ENCODE measurements around the gene CA4.

- PRO-cap: no peak
- RAMPAGE, long total RNA: no peak
These were observed 35.0 kb downstream of the YPEL2 start for GRCh38 chr17:59366473-59366813.

GRCh38 chr17:59620192-59620489, 446 bp downstream of the CLTC start:
- PRO-cap: no peak
- RAMPAGE, long total RNA: no peak

- PRO-cap: no peak
- RAMPAGE, long total RNA: no peak
These were observed 46.1 kb downstream of the VMP1 start for GRCh38 chr17:59753472-59753989.

- PRO-cap: bidirectional peak, plus-strand start at chr17:59837931, minus-strand start at chr17:59837680
- RAMPAGE, long total RNA: no peak
These were observed 54.8 kb downstream of the TUBD1 start for GRCh38 chr17:59837731-59838459.

- PRO-cap: no peak
- RAMPAGE, long total RNA: no peak
These were observed 54.2 kb downstream of the TUBD1 start for GRCh38 chr17:59838460-59839015.

DNA sequence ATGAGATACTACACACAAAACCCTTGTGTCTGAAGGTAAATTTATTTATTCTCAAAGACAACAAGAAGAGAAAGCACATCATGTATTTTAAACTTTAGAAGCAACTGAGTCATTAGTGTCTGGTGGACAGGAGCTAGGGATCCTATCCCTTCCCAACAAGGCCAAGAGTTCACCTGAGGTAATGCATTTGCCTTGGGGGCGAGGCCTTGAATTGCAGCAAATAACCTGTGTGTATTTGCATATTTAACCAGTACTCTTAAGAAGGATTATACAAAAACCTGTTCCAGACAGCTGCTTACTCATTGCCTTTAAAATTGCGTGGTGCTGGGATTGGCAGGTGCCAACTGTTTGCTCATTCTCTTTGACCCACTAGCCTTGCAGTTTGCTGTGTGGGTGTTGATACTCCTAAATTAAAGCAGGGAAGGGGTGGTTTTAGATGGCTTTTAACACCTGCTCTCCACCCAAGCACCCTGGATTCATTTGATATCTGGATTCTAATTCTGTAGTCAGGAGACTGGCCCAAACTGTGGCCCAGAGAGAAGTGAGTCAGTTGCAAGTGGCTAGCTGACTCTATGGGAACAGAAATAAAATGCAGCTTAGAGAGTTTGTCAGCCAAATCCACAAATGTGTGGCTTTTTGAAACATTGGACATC, 47.1 kb downstream of the TUBD1 start:
- PRO-cap: no peak
- RAMPAGE, long total RNA: no peak

GRCh38 chr17:59853153-59853835, 39.4 kb downstream of the TUBD1 start:
- PRO-cap: no peak
- RAMPAGE, long total RNA: no peak

DNA sequence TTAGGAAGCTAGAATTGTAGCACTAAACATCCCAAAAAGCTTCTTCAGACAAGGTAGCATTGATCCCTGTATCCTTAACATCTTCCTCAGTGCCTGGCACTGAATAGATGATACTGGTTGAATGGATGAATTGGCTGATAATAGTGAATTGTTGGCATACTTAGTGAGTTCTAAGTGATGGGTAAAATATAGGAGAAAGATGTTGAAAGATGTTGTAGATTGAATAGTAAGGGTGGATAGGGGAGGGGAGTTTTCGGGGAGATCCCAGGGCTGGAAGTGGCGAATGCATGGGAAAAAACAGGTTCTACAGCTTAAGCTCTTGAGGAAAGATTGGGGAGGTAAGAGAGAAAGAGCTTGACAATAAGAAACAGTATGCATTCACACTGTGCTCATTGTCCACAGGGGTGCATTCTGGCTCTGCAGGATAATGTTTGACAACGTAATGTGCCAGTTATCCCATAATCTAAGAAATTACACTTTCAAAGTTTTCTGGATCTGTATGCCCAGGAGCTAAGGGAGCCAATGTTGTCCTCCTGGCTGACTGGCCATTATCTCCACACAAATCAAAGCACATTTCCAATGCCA, 35.6 kb downstream of the TUBD1 start:
- PRO-cap: no peak
- RAMPAGE, long total RNA: no peak

GRCh38 chr17:60043592-60044146, 35.1 kb downstream of the HEATR6 start:
- PRO-cap: no peak
- RAMPAGE, long total RNA: no peak

GRCh38 chr17:60149516-60150064, at the start of gene CA4:
CA4 (plus strand) TSS chr17:60149973.
- PRO-cap: unidirectional peak, plus-strand start at chr17:60149973
- RAMPAGE, long total RNA: no peak

- PRO-cap: no peak
- RAMPAGE, long total RNA: no peak
These were observed 4.2 kb downstream of the CA4 start for GRCh38 chr17:60153779-60154653.

DNA sequence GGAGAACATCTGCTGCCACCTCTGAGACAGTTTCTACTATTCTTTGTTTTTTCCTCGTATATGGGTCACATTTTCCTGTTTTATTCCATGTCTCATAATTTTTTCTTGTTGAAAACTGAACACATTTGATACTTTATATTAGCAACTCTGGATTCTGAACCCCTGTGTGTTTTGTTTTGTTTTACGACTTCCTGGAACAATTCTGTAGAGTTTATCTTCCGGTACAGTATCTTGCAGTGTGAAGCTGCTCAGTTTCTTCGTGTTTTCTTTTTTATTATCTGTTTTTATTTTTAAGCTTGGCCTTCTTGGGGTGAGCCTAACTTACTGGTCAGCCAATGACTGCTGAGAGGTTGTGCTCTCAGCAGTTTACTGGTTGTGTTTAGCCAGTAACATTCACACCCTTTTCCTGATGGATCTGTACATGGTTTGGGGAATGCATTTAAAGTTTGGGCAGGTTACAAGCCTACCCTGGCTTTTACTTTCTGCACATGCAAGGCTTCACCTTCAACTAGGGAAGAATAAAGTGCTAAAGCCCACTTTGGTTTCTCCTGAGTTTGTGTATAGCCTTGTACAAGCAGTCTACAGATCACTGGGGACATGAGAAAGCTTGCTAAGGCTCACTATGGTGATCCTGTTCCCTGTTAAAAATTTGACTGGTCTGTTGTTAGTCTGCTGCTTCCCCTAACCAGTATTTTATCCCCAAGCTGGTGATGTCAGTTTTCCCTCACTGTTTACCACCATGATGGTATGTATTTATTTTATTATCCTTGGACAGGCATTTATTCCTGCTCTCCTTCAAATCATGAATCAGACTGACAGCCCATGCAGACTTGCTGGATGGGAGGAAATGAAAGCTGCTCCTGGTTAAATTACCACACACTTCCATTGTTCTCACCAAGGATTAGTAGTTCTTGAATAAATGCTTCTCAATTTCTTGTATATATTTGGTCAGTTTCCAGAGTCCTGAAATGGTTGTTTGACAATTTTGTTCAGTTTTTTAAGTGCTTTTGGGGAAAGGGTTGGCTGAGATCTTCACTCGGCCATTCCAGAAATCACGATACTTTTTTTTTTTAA, 99.4 kb downstream of the CA4 start:
- PRO-cap: no peak
- RAMPAGE, long total RNA: no peak

DNA sequence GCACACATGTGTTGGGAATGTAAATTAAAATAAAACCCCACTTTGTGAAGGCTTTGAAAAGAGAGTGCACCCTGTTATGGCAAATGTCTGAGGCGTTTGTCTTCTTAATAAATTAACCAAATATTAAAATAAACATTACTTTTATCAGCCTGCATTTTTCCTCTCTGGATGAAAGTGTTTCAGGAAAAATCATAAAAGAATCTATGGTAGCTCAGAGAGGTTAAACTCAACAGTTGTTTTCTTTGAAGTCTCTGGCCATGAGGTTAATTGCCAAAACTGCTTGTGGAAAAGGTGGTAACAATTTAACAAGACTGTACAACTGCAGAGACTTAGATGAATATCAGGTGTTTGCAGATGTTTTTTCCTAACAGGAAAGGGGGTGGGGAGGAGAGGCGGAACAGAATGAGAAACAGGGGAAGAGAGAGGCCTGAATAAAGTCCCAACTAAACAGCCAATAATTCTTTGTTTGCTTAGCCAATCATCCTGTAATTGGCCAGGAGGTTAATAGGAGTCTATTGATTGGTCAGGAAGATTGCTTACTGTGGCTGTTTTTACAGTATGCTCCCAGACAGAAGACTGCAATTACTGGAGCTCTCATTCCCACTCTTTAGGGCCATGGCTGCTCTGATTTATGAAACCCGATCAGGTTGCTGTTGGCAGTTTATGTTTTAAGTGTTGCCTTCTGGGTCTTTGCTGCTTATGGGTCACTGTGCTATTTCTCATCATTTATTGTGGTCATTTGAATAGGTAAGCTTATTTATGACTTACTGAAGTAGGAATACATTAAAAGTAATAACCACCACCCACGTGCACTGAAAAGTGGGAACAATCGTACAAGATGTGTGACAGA, 249.8 kb upstream of the TBX2 start:
- PRO-cap: no peak
- RAMPAGE, long total RNA: no peak

DNA sequence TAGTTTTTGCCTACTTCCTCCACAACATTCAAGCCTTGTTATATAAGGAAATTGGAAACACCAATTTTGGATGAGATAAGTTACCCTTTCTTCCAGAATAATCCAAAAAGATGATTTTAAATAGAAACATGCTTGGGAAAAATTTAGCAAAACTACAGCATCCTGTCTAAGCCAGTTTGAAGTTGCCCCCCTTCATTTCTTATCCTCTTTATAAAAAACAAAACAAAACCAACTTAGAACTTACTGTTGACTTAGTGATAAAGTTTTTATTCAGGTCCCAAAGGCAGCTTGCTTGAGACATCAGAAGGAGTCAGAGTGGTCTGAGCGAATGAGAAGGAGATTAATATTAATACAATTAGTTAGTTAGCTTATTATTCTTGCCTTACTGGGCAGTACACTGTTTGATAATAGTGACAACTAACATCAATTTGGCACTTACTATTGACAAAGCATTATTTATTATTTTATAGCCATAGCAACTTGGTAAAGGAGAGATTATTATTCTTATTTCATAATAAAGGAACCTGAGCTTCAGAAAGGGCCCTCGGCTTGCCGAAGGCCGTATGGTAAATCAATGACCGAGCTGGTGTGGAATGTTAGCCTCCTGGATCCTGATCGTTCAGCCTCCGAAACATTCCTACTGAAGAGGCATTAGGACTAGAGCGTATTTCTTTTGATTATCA, 199.6 kb upstream of the TBX2 start:
- PRO-cap: no peak
- RAMPAGE, long total RNA: no peak

DNA sequence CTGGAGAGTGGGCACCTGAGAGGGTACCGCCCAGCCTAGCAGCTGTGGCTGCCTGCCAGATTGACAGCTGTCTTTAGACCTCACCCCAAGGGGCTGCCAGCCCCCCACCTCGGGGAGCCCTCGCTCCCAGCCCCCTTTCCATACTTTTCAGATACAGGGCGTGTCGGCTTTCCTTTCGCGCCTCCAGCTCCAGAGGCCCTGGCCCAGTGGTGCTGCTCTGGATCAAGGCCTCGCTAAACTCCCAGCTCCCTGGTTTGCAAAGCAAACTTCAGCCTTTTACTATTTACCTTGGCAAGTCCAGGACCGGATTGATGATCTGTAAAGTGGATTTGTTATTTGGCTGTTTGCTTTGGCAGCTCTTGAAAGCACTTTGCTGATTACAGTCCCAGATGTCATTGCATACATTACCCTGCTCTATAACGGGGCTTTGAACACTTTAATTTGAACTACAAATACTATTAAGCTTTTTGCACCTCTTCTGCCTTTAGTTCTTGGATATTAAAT, 63.7 kb upstream of the TBX2 start:
- PRO-cap: no peak
- RAMPAGE, long total RNA: no peak

GRCh38 chr17:61414102-61414819, 14.6 kb downstream of the TBX2 start:
- PRO-cap: no peak
- RAMPAGE, long total RNA: no peak

DNA sequence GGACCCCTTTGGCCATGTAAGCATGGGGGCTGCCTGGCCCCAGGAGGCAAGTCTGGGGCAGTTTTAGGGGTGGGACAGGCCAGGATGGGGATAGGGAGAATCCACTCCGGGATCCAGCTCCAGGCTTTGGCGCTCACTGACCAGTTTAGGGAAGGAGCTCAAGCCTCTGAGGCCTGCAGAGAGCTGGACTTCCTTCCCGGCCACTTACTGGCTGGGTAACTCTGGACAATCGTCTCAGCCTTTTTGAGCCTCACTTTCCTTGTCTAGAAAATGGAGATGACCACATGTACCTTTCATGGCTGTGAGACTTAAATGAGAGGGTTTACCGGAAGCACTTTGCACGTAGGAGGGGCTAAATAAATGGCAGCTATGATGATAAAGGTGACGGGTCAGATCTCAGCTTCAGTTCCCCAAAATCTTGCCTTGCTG, 15.4 kb downstream of the TBX4 start:
- PRO-cap: no peak
- RAMPAGE, long total RNA: no peak

GRCh38 chr17:61904233-61904688, 23.5 kb downstream of the INTS2 start:
- PRO-cap: no peak
- RAMPAGE, long total RNA: no peak

GRCh38 chr17:61980518-61981008, 52.8 kb upstream of the INTS2 start:
- PRO-cap: no peak
- RAMPAGE, long total RNA: no peak

DNA sequence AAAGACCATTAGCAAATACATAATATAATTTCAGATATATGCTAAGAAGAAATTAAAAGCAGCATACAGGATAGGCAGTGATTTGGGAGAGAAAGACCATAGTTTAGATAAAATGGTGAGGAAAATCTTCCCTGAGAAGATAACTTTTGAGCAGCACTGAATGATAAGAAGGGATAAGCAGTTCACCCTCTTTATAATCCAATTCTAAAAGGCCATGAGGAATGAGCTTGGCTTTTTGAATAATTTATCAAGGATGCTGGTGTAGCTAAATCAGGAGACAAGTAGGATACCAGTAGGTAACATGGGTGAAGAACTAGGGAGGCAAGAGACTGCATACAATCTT, 60.8 kb downstream of the MED13 start:
- PRO-cap: no peak
- RAMPAGE, long total RNA: no peak

Data from urinary bladder (tissue), 3 donors.